ENCODE measurements around a stretch of chr13.

DNA sequence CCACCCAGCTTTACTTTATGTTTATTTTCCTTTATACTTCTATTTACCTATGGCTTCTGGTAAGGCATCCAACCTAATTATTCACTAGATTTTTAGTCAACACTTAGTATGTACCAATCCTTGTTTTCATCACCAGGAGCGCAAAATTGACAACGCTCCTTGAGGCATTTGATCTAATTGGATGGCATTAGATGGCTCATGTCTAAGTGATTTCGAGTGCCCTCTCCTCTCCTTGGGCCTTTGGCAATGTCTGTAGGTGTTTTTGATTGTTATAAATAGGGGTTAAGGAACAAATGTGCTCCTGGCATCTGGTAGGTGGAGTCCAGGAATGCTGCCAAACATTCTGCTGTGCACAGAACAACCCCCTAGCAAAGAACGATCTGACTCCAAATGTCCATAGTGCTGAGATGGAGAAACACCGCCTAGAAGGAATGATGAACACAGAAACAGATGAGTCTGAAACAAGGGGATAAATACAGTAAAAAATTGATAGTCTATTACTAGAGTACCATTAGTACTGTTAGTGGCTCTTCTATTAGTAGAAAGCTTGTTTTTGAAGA is 76.1 kb upstream of the MIPEP start:
- PRO-cap: no peak

DNA sequence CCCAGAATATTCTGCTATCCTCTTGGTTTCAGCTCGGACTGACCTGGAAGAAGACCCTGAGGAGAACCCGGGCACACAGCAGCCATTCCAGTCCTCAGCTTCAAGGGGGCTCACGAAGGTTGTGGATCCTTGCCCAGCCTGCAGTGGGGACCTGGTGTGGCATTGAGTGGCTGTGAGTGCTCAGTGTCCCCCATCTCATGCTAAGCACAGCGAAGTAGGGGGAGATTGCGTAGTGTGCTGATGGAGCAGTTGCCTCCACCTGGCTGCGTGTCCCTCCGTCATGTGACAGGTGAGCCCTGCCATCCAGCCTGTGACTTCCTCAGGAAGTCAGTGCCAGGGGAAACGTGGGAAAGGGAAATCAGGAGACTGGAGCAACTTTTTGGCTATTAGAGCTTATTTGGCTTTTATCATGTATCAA is 127.0 kb upstream of the SPATA13 start:
- PRO-cap: no peak

GRCh38 chr13:24052602-24053036 is 107.9 kb upstream of the SPATA13 start:
- PRO-cap: no peak

GRCh38 chr13:24186956-24187546 is 26.5 kb downstream of the SPATA13 start:
- PRO-cap: no peak

DNA sequence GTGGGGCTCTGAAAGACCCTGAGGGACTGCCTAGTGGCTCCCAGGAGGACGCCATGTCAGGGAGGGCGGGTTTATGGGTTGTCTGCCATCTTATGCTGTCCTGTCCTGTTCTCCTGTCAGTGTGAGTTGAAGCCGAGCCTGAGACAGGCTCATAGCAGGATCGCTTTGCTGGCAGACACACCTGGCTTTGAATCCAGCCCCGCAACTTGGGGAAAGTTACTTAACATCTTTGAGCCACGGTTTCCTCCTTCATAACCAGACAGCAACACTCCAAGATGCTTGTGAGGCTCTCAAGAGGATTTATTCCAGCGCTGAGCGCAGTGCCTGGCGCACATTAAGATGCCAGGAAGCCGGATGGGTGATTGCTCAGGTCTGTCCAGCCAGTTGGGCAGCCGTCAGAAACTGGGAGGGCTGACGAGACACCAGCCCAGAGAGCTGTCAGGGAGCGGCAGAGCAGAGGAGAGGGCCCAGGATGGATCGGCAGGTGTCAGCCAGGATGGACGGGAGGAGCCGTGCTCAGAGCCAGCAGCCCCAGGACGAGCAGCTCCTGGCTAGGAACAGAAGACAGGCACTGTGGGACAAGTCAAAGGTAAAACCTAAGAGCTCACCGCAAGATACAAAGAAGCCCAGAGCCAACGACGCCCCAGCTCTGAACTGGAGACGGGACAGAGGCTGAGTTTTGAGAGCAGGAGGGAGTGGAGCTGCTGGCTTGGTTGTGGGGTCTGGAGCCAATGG is 36.7 kb upstream of the C1QTNF9 start:
- PRO-cap: no peak

- PRO-cap: no peak
Measured at GRCh38 chr13:24288736-24289460, 20.5 kb upstream of the C1QTNF9 start.

DNA sequence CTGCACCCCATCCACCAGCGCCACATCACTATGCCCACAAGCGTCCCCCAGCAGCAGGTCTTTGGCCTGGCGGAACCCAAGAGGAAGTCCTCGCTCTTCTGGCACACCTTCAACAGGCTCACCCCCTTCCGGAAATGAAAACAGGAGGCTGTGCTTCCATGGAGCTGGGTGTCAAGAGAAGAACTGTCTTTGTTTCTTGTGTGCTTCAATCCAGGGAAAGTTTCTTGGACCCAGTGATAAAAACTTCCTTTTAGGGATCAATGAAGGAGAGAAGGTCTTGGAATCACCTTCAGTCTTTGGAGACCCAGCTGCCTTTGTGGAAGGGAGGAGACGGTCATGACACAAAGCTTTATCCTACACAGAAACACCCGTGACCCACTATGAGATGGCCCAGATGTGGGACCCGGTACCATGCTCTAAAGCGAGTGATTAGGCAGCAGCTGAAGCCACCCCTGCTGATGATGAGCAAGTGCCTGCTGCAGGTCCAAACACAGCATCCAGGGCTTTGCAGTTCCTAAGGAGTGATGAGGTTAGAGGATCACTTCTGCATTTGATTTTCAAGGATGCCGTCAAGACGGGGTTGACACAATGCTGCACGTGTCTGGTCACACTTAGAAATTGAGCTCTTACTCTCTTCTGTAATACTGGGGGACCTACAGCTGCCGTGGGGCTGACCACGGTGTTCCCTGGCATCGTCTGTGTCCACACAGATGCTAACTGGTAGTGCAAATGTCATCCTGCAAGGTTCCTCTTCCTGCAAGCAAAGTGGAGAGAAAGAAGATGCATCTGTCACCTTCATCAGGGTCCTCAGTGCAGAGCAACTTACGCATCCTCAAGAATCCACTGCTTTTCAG is 6.5 kb upstream of the C1QTNF9 start:
- PRO-cap: no peak

DNA sequence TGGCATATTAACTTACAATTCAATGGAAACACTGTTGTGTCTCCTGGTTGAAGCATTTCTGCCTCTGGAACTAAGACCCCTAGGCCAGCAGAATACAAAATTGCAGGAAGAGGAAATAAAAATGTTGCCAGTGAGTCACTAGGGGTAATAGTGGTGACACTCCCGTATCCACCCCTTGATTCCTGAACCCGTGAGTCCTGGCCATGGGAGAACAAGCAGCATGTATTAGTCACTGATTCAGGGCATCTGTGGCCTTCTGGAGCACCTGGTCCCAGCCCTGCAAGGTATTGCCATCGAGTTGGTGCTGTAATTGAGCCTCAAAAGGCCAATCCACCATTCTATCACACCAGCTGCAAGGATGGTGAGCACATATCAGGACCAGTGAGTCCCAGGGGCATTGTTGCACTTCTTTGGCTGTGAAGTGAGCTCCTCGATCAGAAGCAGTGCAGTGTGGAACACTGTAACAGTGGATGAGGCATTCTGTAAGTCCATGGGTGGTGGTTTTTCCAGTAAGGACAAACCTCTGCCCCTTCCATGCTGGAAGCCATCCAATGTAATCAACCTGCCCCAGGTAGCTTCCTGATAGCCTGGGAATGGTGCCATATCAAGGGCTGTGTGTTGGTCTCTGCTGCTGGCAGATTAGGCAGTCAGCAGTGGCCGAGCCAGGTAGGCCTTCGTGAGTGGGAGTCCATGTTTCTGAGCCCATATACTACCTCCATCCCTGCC is 39.5 kb downstream of the C1QTNF9 start:
- PRO-cap: no peak

DNA sequence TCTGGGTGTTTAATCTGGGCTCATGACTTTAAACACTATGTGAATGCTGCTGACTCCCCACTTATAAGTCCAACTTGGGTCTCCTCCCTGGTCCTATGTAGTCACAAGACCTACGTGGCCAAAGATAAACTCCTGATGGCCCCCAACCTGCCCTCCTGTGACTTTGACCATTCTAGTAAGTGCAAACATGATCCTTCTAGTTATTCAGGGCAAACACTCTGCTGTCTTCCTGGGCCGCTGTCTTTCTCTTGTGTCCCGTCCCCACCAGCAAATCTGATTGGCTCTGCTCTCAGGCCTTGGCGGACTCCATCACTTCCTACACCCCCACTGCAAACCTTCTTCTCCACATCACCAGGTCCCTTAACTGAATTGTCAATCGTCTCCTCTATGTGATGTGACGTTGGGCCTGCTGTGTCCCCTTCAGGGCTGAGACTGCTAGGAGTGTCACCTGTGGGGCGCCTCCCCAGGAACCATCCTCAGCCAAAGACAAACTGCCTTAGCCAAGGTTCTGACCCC is 38.6 kb downstream of the PARP4 start:
- PRO-cap: no peak

- PRO-cap: no peak
Measured at GRCh38 chr13:25117198-25117639, 21.3 kb downstream of the PABPC3 start.

DNA sequence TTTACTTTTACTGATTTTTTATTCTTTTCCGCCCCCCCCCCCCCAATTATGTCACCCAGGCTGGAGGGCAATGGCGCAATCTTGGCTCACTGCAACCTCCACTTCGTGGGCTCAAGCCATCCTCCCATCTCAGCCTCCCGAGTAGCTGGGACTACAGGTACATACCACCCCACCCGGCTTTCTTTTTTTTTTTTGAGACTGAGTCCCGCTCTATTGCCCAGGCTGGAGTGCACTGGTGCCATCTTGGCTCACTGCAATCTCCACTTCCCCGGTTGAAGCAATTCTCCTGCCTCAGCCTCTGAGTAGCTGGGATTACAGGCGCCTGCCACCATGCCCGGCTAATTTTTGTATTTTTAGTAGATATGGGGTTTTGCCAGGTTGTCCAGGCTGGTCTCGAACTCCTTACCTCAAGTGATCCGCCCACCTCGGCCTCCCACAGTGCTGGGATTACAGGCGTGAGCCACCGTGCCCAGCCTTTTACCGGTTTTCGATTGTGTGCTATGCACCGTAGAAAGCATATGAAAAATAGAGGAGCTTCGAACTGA is 1.9 kb downstream of the MTMR6 start:
- PRO-cap: no peak

GRCh38 chr13:26255244-26255669 is 1.3 kb downstream of the CDK8 start:
- PRO-cap: no peak

DNA sequence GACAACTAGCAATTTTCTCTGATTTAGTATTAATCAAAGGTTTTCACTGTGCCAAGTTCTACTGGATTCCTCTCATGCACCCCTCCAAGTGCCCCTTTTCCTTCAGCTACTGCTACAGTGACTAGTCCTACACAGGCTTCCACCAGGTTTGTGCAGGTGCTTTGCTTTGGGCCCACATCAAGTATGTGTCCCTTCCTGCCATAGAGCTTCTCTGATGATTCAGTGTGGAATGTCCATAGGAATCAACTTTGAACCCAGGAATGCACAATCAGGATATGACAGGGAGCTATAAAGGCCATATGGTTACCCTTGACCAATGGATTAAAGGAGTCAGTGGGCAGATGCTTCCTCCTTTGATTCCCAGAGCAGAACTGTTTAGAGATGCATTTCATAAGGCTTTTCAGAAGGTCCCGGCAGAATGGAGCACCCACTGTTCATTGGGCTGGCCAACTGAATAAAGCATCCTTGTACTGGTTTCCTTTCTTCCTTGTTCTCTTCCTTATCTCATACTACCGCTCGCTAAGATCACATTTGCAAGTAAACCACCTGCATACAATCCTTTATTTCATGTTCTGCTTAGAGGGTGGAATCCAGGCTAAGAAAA is 145.2 kb upstream of the WASF3 start:
- PRO-cap: no peak

DNA sequence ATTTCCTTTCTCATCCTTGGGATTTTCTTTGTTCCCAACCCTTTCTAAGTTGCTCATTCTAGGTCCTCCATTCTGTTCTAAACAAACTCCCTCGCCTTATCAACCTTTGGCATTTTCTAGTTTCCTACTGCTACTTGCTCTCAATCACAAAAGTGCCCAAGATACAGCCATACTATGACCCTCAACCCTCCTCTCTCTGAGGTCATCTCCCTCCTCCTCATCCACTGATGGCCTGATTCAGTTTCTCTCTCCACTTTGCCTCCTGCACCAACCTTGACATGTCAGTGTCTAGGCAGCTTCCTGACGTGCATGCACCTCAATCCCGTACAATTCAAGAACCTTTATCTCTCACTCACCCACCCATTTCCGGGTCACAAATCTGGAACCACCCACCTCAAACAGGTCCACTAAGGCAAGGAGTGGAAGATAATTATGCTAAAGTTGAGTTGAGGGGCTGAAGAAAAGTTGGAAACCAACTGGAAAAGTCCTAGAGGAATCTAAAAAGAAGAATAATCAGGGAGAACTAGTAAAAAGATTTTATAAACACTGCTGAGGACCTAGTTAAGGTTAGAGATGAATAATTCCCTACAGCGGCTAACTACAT is 71.2 kb downstream of the USP12 start:
- PRO-cap: no peak

DNA sequence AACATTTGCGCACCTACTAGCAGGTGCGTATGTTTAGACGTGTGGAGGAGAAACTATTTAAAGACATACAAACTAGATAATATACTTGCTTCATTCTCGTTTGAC is 457 bp upstream of the RPL21 start:
- PRO-cap: no peak

- PRO-cap: no peak
Measured at GRCh38 chr13:27599748-27600410, 20.4 kb downstream of the LNX2 start.

DNA sequence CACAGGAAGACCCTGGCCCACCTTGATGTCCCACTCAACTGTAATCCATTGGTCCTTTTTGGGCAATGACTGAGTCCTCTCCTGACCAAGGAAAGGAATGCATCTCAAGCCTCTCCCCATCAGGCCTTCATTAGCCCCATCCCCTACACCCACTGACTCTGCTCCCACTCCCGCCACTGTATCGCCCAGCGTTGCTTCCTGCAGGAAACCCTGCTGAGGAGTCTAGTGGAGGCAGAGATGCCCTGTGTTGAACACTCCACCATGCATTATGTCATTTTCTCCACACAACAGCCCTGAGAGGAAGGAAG is 49.8 kb upstream of the GSX1 start:
- PRO-cap: no peak

GRCh38 chr13:27747527-27747726 is 44.9 kb upstream of the GSX1 start:
- PRO-cap: no peak

DNA sequence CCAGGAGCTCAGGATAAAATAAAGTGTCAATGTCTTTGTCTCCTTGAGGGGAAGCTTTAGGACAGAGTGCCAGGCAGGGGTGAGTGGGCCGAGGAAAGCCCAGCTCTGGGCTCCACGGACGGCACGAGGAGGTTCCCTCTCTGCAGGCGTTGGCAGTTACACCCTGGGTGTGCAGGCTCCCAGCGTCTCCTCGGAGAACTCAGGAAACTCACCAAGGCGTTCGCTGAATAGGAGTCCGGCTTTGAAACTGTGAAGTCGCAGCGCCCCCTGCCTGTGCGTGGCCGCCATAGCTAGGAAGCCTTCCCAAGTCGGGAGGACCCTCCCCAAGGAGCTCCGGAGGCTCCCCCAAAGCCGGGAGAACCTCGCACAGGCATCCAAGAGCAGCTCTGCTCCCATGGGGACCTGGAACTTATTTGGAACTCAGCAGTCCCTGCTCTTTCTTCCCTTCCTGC is 34.2 kb downstream of the GSX1 start:
- PRO-cap: no peak

GRCh38 chr13:28138679-28139527 is 558 bp downstream of the PAN3 start:
- PRO-cap: bidirectional peak, plus-strand start at chr13:28139135, minus-strand start at chr13:28139089; bidirectional peak, plus-strand start at chr13:28139665, minus-strand start at chr13:28139212

Measured in right common carotid artery plus branches (tissue), 1 donor.